Skeletal muscle satellite cell (primary cell): ENCODE measurements around a stretch of chr13.

DNA sequence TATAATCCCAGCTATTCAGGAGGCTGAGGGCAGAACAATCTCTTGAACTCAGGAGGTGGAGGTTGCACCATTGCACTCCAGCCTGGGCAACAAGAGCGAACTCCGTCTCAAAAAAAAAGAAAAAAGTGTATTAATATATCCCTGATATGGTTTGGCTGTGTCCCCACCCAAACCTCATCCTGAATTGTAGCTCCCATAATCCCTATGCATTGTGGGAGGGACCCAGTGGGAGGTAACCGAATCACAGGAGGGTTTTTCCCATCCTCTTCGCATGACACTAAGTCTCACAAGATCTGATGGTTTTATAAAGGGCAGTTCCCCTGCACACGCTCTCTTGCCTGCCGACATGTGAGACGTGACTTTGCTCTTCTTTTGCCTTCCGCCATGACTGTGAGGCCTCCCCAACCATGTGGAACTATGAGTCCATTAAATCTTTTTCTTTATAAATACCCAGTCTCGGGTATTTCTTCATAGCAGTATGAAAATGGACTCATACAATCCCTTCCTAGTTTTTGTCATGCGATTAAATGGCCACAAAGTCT lies 17.8 kb downstream of the STK24 start:
- CAGE, long polyA plus RNA: no peak

DNA sequence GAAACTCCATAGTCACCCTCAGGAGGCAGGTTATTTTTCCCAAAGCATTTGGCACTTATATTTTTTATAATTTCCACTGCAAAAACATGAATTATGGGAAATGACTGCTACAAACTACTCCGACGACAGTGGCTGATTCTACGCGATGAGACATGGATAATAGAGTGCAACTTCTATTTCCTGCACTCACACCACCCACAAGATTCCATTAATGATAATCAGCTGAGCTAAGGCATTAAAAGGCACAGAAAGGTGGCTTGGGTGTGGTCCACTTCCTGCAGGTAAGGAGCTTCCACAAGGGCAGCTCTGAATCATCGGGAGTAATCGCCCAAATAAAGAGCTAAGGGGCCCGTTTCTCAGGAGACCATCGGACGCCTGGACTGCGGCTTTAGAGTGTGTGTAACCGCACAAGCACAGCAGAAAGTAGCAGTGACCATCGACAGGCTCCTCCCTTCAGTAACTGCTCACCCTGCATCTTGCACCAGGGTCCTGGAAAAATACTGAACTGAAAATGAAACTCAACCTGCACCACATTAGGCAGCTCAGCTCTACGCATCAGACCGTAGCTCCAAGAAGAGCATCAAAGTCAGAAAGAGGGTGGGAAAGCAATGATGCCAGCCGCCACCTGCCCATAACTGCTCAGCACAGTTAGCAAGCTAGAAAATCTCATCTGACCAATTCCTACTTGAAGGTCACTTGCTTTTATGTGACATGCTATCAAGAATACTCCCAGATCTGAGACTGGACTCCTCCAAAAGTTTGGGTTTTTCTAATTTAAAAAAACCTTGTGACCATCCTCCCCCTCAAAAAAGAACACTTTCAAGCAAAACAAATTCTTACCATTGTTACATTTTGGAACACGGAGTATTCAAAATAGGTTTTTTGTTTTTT lies 5.9 kb downstream of the STK24 start:
- CAGE, long polyA plus RNA: no peak

- CAGE, long polyA plus RNA: no peak
Measured at GRCh38 chr13:98577179-98578349, 657 bp upstream of the STK24 start.

DNA sequence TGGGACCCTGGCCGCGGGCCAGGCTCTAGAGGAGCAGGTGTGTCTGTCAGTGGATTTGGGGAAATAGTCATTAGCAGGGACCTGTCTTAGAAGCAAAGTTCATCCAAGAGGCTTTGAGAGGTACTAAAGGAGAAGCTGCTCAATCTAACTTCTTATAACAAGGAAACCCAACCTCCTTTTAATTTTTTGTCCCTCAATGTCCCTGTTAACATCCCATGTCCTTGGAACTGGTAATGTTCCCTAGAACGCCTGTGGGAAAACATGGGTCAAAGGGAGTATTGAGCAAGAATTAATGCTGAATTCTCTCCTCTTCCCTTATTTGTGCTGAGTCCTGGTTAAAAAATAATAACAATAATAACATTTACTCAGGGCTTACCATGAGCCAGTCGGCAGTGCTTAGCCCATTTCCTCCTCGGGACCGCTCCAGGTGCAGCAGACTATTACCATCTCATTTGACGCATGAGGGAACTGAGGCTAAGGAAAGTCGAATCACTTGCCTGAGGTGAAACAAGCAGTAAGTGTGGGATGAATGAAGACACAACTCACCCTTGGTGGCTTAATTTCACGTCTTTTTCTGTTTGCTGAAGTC lies 33.5 kb upstream of the SLC15A1 start:
- CAGE, long polyA plus RNA: no peak

DNA sequence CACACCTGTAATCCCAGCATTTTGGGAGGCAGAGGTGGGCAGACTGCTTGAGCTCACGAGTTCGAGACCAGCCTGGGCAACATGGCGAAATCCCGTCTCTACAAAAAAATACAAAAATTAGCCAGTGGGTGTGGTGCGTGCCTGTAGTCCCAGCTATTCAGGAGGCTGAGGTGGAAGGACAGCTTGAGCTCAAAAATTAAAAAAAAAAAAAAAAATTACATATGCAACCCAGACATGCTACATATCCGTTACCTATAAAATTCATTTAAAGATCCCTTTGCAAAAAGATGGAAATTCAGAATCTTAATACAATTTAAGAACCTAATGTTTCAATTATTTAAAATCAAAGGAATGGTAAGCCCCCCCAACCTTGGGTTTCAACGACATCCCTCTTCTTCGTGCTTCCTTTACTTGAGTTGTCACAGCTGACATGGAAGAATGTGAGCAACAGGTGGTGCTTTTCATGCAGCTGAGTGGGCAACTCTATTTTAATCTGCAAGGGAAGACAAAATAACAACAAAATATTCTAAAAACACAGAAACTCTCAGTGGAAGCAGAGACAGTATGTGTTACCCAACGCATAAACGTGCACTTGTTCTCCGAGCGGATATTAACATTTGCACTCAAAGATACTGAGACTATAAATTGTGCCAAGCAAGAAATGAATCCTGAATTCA lies 92.4 kb downstream of the DOCK9 start:
- CAGE, long polyA plus RNA: no peak

- CAGE, long polyA plus RNA: no peak
Measured at GRCh38 chr13:98998722-98999399, 21.0 kb upstream of the DOCK9 start.

GRCh38 chr13:99080074-99081212 lies 102.6 kb upstream of the DOCK9 start:
- CAGE, long polyA plus RNA: no peak

DNA sequence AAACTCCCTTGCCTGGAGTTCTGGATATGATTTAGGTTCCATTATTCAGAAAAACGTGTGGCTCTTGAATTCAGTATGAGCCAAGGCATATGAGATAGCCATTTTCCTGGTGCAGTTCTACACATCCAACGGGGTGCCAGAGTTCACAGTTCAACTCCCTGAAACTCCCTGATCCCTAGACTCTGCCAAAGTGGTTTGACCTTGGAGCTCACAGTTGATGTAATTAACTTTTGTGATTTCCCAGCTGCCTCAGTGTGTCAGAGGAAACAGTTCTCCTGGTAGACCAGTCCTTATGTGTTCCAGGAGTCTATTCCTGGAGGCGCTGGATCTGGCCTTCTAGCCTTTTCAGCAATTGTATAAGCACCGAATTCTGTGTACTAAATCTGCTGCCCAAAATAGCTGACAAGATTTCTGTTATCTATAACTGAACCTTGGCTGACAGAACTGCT lies 21.4 kb downstream of the GPR183 start:
- CAGE, long polyA plus RNA: no peak

- CAGE, long polyA plus RNA: no peak
Measured at GRCh38 chr13:99320607-99320967, 13.4 kb upstream of the GPR183 start.

DNA sequence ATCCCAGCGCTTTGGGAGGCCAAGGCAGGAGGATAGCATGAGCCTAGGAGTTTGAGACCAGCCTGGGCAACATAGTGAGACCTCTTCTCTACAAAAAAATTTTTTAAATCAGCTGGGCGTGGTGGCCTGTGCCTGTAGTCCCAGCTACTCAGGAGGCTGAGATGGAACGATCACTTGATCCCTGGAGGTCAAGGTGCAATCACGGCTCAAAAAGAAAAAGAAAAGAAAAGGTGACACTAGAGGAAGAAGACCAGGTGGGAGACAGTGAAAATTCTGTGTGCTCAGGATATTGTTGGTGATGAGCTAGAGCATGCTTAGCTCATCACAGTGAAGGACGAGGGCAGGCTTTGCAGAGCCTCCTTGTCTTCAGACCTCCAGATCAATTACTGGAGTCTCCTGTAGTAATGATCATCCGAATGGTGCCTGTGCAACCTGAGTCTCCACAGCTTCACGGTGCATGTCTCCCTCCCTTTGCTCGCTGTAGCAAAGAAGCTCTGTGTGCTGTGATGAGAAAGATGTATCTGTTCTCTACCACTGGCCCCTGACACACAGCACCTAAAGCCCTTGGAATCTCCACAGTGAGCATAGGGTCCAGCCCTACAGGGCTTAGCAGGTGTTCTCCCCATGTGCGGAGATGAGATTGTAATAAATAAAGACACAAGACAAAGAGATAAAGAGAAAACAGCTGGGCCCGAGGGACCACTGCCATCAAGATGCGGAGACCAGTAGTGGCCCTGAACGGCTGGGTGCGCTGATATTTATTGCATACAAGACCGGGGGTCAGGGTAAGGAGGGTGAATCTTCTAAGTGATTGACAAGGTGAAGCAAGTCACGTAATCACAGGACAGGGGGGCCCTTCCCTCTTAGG lies 41.8 kb upstream of the GPR183 start:
- CAGE, long polyA plus RNA: no peak

DNA sequence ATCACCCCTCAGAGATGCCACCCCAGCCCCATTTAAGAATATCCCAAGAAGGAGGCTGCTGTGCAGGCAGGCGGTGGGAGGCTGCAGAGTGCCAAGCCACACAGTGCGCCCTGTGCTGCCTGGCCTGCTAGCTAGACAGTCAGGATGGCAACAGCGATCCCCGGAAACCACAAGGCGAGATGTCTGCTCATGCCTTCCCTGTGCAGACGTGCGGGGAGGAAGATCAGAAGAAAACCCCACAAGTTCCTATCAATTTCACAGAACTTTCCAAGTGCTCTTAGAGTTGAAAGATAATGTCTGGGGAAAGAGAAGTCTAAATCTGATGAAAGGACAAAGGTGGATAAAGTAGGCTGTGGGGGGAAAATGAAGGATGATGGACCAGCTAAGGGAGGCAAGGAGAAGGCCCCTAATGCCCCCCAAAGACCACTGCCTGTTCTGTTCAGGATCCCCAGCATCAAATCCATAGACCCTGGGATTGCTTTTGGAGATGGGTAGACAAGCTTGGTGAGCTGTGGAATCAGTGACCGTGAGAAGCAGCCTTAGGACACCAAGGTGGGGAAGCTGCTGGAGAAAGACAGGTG lies 64.9 kb upstream of the GPR183 start:
- CAGE, long polyA plus RNA: no peak

GRCh38 chr13:99422249-99422770 lies 79.0 kb upstream of the TM9SF2 start:
- CAGE, long polyA plus RNA: no peak

DNA sequence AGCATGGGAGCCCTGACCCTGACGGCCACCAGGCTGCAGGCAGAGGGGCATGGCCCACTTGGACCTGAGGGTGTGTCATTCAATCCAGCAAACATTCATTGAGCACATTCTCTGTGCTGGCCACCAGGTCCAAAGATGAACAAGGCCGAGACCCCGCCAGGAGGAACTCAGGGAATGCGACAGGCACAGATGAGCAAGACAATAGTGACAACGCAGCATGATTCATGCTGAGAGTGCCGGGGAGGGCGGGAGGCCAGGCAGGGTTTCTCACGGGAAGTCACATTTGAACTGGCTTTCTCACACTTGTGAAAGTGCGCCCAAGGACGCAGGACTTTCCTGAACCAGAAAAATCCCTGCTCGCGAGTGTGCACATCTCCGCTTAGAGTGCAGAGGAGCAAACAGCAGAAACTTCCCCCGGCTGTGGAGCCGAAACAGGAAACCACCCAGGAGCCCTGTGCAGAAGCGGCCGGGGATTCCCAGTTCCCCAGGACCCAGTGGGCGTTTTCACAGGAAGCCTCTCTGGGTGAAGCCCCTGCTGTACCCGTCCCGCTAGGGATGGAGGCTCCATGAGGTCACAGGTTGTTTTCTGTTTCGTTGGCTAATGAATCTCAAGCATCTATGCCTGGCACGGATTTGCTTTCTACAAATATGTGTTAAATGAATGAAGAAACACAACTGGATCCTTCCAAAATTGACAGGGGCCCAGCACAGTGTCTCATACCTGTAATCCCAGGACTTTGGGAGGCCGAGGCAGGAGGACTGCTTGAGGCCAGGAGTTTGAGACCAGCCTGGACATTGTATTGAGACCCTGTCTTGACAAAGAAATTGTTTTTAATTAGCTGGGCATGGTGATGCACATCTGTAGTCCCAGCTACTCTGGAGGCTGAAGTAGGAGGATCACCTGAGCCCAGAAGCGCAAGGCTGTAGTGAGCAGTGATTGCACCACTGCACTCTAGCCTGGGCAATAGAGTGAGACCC lies 68.4 kb upstream of the TM9SF2 start:
- CAGE, long polyA plus RNA: no peak

DNA sequence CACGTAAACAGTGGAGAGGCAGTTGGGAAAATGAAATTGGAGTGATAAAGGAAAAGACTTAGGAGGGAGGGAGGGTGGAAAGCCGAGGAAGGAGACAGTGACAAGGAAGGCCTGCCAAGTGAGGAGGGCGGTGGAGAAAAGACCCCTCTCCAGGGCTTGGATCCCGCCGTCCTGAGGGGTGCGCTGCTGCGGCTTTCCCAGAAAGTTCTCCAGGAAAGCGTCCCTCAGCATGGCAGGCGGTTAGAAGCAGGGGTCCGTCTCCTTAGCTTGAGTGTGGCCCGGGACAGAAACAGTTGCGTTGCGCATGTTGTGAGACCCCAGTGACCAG lies 41.2 kb upstream of the CLYBL start:
- CAGE, long polyA plus RNA: no peak

GRCh38 chr13:99600333-99600607 lies 6.2 kb upstream of the CLYBL start:
- CAGE, long polyA plus RNA: no peak

DNA sequence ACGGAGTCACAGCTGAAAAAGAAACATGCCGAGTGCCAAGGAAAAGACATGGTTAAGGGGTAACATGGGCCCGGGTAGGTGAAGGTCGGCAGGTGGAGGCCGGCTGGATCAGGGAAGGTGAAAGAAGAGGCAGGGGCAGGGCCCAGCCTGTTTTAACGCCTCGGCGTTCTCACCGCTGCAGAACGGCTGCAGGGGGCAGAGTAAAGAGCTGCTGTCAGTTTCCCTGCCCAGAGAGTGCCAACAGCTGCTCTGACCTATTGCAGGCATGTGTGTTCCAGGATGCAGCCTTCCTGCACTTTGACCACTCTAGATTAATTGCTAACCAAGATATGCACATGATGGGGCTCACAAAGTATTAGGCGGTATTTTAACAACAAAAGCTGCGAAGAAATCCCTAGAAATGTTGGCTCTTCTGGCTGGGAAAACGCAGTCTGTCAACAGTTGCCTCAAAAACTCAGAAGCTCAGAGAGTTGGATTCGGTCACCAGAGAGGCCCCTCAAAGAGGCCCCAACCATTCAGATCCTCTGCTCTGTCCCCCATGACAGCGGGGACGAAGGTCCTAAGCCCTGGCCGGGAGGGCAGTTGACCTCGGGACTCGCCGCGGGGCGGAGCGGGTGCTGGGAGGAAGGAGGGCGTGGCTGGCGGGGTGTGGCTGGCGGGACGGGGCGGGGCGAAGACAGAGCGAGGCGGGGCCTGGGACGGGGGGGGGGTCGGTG lies 422 bp upstream of the CLYBL start:
- CAGE, long polyA plus RNA: no peak

DNA sequence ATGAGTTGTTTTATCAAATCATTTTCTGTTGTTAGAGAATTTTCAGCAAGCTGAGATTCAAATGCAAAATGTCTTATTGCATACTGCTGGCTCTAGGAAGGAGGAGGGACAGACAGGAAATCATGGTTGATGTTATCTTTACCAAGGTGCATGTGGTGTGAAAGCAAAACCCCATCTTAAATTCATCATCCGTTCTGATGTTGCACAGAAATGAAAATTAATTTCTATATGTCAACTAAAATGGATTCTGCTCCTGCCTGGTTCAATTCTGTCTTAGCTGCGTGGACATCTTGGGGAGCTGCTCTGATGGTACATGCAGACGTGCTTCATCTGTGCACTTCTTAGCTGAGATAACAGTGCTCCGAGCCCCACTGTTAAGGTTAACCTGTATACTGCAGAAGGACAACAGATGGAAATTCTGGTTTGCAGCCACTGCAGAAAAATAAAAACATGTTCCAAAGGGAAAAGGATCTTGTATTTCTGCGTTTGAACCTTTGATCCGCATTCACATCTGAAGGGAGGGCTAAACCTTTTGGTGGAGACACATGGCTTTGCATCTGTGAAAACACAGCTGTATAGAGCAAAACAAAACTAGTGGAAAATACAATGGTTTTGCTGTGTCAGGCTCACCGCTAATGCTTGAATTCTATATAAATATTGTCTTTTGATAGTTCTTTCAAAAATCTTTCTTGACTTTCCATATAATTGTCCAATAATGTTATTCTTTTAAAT lies 50.5 kb downstream of the CLYBL start:
- CAGE, long polyA plus RNA: no peak

DNA sequence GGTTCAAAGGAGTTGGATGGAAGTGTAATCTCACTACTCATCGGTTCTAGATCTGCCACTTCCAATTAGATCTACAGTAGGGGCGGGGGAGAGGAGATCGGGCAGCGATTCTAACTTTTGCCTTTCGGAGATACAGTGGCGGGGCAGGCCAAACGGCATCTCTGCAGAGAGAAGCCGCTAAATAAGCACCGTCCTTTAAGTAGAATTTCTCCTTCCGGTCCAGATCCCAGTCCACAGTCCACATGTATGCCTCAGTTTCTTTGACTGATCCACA lies 866 bp upstream of the ZIC5 start:
- CAGE, long polyA plus RNA: no peak

GRCh38 chr13:100112184-100112594 lies 23.3 kb downstream of the PCCA start:
- CAGE, long polyA plus RNA: no peak

- CAGE, long polyA plus RNA: no peak
Measured at GRCh38 chr13:100154711-100155535, 66.0 kb downstream of the PCCA start.